Subcutaneous preadipocyte (primary cell): Measurements from ENCODE around the gene SH3PXD2B.

DNA sequence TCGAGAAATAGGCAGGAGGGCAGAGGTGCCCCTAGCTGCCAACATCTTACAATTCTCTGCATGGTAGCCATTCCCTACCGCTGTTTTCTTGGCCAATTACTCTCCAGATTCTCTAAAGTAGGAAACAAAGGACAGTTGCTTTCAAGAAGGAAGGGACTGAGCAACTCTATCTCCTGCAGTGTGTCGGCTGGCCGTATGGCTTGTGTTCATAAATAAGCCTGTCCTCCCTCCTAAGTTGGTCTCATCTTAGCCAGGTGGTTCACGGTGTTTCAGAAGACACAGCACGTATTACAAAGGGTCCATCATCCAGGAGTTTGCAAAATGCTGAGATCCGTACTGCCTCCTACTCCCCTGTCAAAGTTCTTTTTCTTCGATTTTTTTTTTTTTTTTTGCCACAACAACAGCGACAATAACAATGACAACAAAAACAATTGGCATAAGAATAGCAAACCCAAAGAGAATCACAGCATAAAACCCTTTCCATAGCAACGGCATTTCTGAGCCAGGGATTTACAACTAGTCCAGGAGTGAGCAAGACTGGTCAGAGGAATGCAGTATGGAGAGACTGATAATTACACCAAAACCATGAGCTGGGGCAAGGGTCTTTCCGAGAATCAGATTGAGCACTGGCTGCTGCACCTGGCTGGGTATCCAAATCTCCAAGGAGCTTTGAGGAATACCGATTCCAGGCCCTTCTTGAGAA, 212.8 kb downstream of the SLIT3 start:
- CAGE, long polyA plus RNA, result no peak

- CAGE, long polyA plus RNA, result no peak
Measured at GRCh38 chr5:169695528-169696525, 58.8 kb downstream of the DOCK2 start.

- CAGE, long polyA plus RNA, result no peak
Measured at GRCh38 chr5:169746202-169746638, 109.1 kb downstream of the DOCK2 start.

DNA sequence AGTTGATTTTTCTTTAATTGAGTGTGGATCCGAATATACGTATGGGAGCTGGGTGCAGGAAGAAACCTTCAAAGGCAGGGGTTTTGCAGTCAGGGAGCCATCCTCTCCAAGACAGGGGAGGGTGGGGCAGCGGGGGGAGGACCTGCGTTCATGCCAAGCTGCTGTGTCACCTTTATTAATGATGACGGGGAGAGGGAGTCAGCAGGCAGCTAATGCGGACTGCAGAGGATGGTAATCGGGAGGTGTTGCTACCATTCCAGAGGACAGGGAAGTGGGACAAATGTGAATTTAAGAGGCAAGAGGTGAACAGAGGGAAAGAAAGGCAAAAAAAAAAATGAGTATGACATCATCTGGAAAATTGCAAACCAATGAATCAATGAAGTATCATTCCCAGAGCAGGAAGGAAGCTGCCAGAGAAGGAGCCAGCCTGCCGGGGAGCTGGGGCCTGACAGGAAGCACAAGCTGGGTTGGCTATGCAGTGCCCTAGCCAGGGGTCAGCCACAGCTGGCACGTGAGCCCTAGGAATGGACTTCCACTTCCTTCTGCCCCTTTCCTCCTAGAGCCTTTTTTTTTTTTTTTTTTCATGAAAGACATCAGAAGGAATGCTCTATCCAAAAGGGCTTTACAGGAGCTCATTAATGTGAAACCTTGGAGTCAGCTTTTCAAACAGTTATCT, 9.3 kb downstream of the INSYN2B start:
- CAGE, long polyA plus RNA, result no peak

- CAGE, long polyA plus RNA, result no peak
Measured at GRCh38 chr5:170254212-170254768, 21.5 kb downstream of the C5orf58 start.

DNA sequence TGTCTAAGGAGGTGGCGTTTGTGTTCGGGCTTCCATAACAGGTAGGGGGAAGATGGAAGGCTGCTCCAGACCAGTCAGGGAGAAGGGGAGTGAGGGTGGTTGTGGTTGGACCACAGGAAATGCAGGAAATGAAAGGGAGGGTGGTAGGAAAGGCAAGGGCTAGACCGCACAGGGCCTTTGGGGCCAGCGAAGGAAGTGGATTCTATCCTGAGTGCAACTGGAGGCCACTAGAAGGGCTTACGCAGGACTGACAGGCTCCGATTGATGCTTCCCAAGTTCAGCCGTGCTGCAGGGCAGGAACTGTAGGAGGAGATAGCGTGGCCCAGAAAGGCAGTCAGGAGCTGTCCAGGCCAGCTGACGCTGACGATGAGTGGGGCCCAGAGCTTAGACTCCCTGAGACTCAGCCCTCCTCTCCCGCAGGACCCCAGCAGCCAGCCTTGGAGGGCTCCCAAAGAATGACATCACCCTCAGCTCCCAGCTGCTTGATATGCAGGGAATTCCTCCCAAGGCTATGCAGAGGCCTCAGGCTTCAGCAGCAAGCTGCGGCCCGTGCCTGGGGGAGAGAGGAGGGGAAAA, 48.8 kb downstream of the KCNIP1 start:
- CAGE, long polyA plus RNA, result no peak

DNA sequence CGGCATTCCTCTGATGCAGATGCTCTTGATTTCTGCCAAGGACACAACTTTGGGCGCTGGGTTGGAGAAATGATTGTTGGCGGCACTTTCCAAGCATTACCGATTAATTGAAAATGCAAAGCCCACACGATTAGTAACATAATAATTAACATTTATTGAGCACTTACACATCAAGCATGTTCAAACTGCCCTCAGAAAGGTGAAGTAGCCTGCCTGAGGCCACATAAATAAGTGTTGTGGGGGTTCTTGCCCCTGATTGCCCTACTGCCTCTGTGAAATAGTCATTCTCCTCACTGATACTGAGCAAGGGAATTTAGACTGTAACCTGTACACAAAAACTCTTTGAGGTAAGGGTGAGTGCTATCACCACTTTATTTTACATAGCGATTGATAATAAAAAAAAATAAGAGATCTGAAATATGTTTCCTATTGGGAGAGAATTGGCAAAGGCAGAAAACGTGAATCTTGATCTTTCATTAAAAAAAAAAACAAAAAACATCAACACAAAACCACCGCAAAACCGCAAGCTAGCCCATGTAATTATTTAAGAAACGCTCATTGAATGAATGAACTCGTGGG, 73.7 kb downstream of the FGF18 start:
- CAGE, long polyA plus RNA, result no peak

- CAGE, long polyA plus RNA, result no peak
Measured at GRCh38 chr5:171510846-171511045, 91.3 kb downstream of the FGF18 start.

DNA sequence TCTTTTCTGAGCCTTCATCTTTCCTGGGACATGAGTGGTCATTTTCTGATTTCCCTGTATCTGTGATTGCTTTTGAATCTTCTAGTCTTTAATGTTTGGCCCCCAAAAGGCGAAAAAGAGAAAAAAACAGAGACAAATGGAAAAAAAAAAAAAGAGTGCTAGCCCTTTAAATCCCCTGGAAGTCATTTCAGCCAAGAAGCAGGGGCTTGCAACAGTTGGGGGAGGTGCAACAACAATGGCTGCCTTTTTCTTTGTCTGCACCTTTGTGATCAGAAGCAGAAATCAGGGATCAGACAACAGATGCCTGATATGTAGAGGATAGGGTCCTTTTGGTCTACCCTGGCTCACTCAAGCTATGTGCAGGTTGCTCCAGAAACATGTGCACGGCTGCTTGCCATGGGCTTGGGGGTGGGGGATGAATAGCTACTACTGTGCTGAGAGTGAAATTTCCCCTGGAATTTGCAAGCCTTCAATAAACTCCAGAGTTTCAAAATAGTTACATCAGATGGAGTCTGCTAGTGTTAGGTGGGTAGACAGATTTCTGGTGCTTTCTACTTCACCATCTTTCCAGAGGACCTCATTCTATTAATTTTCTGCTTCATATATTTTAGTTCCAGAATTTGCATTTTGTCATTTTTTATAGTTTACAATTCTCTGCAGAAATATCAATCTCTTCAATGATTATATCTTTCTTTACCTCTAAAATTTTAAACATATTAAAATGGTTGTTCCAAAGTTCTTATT, 150.9 kb downstream of the FGF18 start:
- CAGE, long polyA plus RNA, result no peak

DNA sequence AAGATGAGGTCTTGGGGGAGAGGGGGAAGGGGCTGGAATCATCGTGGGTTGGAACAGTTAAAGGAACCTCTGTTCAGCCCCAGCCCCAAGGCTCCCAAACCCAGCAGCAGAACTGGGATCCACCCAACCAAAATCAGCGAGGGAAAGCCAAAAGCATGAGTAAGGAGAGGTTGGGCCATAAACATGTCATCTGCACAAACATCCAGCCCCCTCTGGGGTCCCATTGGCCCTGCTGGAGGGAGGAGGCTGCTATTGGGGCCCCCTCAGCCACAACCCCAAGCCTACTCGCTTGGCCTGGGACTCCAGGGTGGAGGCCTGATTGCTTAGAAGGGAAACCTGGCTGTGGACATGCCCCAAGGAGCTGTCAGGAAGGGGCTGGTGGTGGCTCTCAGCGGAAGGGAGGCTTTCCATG, 154.9 kb downstream of the FGF18 start:
- CAGE, long polyA plus RNA, result no peak

DNA sequence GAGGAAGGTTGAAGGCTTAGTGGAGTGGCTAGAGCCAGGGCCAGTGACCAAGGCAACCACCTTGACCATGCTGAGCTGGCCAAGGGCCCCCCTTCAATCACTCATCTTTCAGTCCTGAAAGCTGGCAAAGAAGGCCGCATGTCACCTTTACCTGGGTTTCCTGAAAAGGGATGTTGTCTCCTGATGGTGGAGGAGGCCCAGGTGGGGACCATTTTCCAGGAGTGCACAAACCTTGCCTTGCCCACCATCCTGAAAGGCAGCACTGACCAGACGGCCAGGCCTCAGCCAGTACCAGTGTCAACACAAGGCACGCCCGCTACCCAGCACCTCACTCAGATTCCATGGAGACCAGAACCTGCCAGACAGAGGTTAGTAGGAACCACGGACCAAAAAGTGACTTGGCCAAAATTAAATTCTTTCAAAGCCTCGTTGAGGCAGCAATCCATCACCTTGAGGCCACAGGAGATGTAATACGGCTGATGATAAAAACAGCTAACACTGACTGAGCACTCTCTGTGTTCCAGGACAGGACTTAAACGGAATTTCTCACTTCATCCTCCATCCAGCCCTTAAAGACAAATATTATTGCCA, 25.3 kb downstream of the STK10 start:
- CAGE, long polyA plus RNA, result no peak

GRCh38 chr5:172282284-172282746, 1.2 kb downstream of the UBTD2 start:
- CAGE, long polyA plus RNA, result no peak

DNA sequence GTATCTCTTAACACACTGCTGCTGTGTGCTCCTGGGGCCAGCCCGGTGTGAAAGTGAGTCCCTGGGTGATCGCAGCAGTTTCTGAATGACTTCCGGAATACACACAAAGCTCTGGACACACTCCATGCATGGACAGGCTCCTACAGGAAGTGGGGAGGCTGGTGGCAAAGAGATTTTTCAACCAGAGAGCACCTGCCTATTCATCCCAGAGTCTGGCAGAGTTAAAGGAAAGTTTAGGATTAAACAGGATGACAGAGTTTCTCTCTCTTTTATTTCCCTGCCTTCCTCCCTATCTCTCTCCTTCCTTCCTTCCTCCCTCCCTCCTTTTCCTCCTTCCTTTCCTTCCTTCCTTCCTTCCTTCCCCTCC, 38.5 kb upstream of the UBTD2 start:
- CAGE, long polyA plus RNA, result no peak

DNA sequence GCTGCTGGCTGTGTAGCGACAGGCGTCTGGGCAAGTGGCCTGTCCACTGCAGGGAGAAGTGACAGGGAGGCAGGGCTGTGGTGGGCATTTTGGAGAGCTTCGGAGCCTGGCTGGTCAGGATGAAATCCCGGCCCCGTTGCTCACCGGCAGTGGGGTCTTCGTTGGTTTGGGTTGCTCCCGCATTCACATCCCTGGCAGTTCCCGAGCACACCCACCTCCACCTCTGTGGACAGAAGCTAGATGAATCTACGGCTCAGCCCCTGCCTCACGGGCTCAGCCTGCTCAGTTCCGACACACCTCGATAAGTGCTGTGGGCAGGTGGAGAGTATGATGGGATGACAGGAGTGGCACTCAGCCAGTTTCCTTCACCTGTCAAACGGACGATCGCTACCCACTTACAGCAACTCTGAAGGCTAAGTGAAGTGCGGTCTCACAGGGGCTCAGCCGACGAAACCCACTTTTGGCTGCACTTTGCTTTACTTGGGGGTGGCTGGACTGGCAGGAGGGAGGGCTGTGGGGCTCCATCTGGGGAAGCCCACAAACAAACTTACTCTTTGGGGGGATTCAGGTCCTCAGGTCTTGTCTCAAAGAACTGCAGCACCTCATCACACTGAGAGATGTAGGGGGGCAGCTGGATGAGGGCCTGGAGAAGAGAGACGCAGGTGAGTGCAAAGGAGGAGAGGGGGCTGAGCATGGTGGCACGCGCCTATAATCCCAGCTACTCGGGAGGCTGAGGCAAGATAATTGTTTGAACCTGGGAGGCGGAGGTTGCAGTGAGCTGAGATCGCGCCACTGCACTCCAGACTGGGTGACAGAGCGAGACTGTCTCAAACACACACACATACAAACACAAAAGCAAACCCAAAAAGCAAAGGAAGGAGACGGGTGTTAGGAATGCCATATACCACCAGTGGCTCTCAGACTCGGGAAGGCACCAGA, 72.6 kb downstream of the SH3PXD2B start:
- CAGE, long polyA plus RNA, result no peak

GRCh38 chr5:172420075-172421182, 33.9 kb downstream of the SH3PXD2B start:
- CAGE, long polyA plus RNA, result no peak

DNA sequence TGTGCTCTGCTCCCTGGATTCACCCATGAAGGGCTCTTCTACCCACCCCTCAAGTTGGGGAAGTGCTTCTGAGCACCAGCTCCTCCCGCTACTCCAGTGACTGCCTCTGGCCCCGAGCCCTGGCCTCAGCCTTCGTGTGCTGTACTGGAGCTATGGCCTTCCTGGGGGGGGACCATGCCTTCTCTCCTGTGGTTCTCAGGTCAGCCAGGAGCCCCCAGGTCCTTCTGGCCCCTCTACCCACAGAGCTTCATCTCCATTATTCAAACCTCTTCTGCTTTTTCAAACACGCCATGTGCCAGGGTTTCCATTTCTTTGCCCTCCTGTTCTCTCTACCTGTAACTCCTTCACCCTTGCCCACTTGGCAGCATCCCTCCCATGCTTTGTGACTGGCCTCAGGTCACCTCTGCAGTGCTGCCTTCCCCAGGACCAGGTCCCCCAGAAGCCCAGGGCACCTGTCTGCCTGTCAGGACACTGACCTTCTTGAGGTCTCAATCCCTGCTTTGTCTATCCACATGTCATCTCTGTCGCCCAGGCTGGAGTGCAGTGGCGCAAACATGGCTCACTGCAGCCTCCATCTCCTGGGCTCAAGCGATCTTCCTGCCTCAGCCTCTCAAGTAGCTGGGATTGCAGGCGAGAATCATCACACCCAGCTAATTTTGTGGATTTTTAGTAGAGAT, 9.5 kb downstream of the SH3PXD2B start:
- CAGE, long polyA plus RNA, result no peak

- CAGE, long polyA plus RNA, result no peak
Measured at GRCh38 chr5:172453712-172455078, at the start of gene SH3PXD2B. Gene SH3PXD2B (minus strand): TSS chr5:172454525.

DNA sequence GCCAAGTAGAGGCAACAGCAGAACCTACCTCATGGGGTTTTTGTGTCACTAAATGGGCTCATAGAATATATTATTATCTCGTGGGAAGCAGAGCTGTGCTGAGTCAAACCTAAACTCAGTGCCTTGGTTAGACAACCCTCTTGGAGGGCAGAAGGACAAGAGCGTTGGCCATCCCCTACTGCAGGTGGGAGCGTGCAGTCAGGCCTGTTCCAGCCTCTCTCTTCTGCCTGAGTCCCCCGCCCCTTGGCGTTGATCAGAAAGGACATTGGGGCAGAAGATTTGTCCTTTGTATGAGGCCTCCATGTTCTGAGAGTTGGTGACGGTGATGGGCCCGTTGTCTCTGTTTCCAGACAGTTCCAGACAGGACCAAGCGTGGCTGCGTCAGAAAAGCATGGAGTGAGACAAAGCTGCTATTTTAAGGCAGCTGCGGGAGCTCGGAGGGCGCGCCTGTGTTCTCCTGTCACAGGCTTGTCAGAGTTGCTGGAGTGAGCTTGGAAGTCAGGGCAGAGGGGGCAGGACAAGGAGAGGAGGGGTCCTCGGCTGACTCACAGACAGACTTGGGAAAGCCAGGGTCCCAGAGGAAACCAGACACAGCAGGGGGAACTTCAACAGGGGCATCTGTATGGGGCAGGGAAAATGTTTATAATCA, 32.1 kb upstream of the SH3PXD2B start:
- CAGE, long polyA plus RNA, result no peak

GRCh38 chr5:172496769-172497493, 42.6 kb upstream of the SH3PXD2B start:
- CAGE, long polyA plus RNA, result no peak

- CAGE, long polyA plus RNA, result no peak
Measured at GRCh38 chr5:172607119-172607903, 33.8 kb upstream of the NEURL1B start.